Left colon (tissue), 1 donor: ENCODE results near the gene FOXG1.

DNA sequence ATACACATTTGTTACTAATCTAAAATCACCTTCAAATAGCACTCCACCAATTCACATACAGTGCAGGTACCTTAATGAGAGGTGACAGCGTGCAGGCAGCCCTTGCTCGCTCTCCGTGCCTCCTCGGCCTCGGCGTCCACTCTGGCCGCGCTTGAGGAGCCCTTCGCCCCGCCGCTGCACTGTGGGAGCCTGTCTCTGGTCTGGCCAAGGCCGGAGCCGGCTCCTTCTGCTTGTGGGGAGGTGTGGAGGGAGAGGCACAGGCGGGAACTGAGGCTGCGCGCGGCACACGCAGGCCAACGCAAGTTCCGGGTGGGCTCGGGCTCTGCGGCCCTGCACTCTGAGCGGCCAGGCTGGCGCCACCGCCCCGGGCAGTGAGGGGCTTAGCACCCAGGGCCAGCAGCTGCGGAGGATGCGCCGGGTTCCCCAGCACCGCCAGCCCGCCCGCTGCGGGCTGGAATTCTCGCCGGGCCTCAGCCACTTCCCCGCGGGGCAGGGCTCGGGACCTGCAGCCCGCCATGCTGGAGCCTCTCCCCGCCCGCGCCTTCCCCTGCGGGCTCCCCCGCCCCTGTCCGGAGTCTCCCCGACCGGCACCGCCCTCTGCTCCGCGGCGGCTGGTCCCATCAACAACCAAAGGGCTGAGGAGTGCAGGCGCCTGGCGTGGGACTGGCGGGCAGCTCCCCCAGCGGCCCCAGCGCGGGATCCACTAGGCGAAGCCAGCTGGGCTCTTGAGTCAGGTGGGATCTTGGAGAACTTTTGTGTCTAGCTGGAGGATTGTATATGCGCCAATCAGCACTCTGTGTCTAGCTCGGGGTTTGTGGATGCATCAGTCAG lies 921.3 kb upstream of the FOXG1 start:
- PRO-cap: no peak

DNA sequence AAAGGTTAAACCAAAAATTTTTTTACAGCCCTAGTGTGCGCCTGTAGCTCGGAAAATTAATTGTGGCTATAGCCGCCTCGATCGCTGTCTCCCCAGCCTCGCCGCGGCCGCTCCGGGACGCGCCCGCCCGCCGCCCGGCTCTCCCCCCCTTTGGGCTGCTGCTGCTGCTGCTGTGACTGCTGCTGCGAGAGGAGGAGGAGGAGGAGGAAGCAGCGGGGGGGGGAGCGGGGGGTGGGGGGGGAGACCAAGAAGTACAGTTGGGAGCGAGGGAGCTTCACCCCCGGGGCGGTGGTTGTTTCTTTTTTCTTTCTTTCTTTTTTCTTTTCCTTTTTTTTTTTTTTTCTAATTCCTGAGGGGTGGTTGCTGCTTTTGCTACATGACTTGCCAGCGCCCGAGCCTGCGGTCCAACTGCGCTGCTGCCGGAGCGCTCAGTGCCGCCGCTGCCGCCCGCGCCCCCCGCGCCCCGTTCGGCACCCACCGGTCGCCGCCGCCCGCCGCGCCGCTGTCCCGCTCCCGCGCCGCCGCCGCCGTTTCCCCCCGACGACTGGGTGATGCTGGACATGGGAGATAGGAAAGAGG lies at the start of gene FOXG1:
Gene FOXG1 (plus strand): TSS at position 59 of the 579 bp plus-strand sequence.
- PRO-cap: no peak

DNA sequence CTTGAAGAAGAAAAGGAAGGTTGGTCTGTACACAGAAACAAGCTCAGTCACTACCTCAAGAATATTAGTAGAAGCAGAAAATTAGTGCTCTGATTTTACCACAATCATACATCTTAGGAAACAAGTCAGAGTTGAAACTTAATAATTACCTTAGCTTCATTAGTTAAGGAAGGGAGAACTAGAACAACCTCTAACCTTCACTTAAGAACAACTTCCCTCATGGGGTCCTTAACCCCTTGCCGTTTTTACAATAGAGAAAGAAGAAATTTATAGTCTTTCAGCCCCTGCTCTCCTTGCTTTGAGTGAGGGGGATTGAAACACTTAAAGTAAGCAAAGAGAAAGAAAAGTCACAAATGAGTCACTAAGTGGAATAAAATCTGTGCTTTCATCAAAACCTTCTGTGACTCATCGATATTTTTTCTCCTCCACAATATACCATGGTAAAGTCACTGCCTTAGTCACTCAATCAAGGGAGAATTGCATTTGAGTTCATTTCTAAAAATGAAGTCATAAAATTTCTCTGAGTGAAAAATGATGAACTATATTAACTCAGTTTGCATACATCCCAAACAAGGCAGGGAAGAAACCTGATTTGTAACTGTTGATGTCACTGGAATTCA lies 470.1 kb downstream of the FOXG1 start:
- PRO-cap: no peak

- PRO-cap: no peak
Observed at GRCh38 chr14:30559559-30560148, 696 bp downstream of the G2E3 start.

GRCh38 chr14:30692478-30692903 lies 70.4 kb downstream of the SCFD1 start:
- PRO-cap: no peak

GRCh38 chr14:30893239-30893730 lies 18.9 kb downstream of the COCH start:
- PRO-cap: no peak

DNA sequence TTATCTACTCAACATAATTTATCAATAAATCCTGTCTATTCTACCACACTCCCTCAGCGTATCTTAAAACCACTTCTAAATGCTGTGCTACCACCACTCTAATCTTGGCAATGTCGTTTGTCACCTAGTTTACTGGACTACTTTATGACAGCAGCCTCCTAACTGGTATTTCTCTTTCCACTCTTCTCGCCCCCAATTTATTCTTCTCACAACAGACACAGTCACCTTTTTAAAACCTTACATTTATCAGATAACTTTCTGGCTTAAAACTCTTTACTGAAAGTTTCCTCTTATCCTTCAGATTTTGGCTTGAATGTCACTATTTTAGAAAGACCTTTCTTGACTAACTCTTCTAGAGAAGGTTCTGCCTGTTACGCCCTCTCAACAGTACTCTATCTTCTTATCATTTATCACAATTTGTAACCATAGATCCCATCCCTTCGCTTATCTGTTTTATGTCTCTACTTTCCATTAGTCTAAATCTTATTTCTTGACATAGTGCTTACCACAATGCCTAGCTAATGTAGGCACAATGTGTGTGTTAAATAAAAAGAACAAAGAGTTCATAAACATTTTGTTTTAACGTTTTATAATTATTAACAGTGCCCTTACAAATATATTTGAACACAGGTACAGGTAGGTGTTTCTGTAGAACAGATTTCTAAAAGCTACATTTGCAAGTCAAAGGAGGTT lies 35.7 kb downstream of the COCH start:
- PRO-cap: no peak

- PRO-cap: no peak
Observed at GRCh38 chr14:30929067-30930112, 55.0 kb downstream of the COCH start.

DNA sequence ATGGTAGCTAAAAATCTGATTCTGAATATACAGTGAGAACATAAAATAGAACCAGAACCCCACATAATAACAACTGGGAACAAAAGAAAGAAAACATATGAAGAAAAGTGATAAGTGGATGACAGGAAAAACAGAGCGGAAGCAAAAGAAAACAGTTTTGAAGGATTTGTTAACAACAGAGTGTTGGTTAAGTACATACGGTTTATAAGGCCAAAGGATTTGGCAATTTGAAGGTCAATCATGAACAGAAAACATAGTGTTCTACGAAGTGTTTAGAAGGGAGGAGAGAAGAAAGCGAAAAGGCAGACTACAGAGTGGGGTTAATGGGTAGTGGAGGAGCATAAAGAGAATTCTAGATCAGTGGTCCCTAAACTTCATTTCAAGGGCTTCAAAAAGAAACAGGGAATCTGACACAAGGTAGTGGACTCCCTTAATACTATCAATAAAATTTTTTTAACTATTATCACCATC lies 3.9 kb upstream of the AP4S1 start:
- PRO-cap: no peak

- PRO-cap: no peak
Observed at GRCh38 chr14:31033657-31034245, 7.6 kb upstream of the STRN3 start.

- PRO-cap: no peak
Observed at GRCh38 chr14:31090610-31091332, 64.6 kb upstream of the STRN3 start.

DNA sequence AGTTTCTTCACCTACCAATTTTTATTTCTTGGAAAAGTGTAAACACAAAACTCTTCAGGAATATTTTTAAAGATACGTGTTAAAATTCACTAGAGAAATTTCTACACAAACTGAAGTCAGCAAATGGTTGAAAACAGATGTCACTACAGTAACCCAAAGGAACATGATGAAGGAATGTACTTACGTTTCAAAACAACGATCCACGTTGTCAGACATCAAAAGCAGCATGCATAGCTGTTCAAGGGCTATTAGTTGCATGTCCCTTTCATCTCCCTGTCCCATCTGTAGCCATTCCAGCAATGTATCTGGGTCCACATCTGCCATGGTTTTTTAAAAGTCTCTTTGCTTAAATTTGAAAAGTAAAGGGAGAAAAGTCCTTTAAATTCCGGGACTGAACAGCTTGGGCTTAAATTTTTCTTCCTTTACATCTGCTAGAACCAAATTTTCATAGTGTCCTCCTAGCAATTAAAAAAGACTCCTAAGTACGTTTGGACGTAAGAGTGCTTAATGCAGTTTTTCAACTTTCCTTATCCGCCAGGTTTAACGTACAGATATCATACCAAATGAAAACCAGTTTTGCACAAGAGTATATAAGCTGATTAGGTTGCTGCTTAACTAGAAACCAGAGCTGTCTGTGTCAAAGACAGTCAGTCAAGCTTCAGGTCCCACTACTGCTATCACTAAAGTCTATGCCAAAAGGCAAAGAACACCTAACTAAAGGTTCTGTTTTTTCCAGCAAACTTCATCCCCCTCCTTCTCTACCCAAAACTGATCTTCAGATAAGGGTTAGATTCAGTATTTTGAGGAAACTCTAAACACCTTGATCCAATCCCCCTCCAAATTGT lies 1.8 kb downstream of the HECTD1 start:
- PRO-cap: unidirectional peak, plus-strand start at position 646 of the sequence

DNA sequence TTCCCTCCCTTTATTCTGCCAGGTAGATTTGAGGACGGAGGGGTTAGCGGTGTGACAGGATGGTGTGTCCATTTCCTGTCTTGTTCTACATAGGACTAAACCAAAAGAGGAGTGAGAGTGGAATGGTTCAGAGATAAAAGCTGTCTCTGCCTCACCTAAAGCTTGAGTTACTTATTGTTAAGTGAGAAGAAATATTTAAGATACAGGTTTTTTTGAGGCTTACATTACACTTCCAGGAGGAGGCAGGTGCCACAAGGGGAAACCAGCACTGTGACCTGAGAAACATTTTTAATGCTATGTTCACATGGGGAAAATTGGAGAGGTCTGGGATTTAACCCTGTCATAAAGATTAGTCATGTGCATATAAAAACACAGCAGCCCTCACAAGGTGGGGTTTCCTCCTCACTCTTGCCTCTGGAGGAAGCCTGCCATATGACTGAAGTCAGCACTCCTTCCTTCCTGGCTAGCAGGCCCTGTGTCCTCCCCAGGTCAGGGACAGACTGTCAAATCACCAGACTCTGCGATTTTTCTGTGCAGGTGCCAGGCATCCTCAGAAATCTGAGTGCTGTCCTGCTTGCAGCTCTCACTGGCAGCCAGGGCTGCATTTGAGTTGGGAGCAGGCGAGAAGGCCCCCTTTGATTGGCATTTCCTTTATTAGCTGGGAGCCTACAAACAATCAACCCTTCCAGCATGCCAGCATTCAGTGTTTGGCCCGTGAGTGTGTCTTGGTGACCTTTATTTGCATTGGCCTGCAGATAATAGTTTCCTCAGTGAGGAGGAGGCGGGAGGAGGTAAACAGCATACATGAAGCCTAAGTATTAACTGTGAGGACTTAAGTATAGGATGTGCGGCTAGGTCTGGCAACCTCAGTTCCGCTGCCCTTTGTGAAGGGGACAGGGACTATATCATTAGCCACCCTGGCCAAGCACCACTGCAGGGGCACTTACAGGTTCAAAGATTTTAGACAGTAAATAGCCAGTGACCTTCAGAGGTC lies 183.9 kb upstream of the ARHGAP5 start:
- PRO-cap: no peak

DNA sequence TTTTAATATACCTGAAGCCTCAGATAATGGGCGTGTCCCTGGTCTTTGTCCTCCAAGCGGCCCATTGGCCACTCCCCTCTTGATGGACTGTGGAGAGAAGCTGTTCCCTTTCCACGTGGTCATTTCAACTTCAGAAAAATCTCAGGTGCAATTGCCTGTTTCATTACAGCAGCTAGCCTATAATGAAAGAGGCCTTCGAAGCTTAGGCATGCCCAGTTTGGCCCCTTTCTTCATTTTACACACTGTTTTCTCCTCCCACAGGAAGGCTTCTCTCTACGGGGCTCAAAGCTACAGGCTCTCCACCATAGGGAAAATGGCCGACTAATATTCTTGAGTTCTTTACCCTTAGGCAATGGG lies 131.3 kb upstream of the ARHGAP5 start:
- PRO-cap: no peak

GRCh38 chr14:32093332-32093814 lies 16.3 kb downstream of the ARHGAP5 start:
- PRO-cap: no peak

DNA sequence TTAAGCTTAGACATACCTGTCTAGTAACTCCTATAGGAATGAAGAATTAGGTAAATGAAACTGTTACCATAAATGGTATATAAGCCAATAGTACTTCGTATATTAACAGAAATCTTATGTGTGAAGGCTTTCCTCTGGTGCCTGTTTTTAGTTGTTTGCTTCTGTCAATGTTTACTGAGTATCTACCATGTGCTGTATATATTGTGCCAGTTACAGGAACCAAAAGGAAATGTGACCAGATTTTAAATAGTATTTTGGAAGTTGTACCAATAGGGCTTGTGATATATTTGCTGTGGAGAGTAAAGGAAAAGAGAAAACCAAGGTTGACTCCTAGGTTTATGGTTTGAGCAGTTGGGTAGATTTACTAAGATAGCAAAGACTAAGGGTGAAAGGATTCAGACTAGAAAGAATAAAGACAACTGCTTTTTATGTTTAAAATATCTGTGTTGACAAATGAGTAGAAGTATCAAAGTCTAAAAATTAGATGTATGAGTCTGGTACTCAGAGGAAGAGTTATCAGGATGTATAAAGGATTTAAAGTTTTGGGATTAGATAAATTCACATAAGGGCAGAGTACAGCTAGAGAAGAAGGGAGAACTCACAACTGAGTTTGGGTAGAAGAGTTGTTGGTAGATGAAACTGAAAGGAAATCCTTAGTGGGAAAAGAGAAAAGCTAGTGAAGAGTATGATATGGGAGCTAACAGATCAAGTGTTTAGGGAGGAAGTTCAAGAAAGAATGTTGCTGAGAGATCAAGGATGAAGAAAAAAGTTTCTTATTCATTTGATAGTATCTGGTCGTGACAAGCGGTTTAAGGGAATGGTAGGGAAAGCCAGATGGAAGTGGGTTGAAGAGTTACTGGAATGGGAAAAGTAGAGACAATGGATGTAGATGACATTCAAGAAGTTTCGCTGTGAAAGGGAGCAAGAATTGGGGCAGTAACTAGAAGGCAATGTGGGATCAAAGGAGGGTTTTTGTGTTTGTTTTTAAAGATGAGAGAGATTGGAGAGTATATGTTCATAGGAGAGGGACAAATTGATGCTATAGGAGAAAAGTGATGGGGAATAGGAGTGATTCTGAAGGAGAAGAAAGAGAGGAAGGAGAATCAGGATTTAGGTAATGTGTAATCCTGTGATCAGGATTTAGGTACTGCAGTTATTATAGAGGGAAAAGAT lies 30.6 kb downstream of the ARHGAP5 start:
- PRO-cap: no peak

DNA sequence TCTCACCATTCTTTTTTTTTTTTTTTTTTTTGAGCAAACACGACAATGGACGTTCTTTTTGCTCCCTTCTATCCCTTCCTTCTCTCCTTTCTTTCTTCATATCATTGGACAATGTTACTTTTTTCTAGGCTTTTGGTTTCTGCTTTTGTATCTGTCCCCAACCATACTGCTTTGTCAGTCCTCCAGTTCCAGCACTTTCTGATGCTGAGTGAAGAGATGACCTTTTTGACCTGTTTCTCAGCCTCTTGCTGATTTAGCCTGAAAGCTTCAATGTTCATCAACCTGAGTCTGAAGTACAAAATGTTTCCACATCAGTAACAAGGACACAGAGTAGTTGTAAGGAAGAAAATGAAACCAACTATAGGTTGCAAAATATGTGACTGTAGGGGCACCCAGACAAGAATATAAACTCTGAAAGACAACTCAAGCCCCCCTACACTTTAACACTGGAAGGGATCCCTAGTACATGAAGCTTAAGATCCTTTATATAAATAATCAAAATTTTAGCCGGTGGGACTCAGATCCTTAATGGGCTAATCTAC lies 25.2 kb upstream of the AKAP6 start:
- PRO-cap: no peak

GRCh38 chr14:32940443-32940765 lies 1.7 kb downstream of the NPAS3 start:
- PRO-cap: no peak

DNA sequence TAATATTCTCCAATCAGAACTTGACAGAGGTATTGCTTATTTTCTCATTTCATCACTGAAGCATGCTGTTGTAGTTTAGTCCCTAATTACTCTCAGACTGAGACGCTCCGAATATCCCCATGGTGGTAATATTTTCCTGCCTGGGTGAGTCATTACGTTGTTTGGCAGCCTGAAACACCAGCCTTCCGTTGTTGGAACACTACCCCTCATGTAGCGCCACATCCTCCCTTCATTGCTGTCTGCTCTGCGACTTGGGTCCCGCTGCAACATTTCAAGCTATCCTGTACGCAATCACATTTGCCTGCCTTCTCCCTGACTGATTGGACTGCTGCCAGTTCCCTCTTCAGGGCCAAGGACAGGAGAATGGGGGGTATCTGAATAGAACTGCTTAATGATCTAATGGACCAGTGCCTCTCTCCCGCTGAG lies 369.1 kb downstream of the NPAS3 start:
- PRO-cap: no peak

DNA sequence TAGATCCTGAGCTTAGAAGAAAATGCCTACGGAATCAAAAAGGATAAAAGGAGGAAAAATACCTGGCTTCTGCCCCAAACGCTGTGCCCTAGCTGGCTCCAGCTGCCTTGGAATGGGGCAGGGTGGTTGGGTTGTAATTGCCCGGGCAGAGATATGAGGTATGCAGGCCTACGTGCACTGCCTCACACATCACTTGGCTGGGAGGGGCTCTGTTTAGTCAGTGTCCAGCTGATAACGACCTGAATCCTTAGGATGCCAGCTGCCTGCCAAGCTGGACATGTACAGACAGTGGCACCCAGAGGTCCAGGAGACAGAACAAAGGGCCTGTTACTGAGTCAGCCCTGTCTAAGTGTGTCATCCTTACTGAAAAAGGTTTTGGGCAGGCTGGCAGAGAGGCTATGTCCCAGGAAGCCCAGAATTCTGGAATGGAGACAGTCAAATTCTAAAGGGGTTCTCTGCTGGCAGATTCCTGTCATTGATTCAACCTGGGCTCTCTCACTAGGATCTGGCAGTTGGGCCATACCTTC lies 84.8 kb upstream of the EGLN3 start:
- PRO-cap: bidirectional peak, plus-strand start at position 250 of the sequence, minus-strand start at position 109 of the sequence